Jejunum (tissue), 1 donor: ENCODE results near the genes H2AC18, H3C15, H2AC21 and OTUD7B.

DNA sequence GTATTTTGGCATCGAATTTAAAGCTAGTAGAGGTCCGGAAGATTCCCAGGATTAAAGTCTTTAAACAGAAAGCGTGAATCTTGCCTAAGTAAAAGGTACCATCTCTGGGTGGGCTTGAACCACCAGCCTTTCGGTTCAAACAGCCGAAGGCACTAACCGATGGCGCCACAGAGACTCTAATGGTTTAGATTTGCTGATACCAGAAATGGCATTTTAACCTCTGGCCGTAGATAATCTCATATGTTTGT, 27.5 kb upstream of the HJV start:
- PRO-cap: no peak

DNA sequence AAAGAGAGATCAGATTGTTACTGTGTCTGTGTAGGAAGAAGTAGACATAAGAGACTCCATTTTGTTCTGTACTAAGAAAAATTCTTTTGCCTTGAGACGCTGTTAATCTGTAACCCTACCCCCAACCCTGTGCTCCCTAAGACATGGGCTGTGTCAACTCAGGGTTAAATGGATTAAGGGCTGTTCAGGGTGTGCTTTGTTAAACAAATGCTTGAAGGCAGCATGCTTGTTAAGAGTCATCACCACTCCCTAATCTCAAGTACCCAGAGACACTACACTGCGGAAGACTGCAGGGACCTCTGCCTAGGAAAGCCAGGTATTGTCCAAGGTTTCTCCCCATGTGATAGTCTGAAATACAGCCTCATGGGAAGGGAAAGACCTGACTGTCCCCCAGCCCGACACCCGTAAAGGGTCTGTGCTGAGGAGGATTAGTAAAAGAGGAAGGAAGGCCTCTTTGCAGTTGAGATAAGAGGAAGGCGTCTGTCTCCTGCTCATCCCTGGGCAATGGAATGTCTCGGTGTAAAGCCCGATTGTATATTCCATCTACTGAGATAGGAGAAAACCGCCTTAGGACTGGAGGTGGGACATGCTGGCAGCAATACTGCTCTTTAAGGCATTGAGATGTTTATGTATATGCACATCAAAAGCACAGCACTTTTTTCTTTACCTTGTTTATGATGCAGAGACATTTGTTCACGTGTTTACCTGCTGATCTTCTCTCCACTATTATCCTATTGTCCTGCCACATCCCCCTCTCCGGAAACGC, 10.4 kb downstream of the NBPF12 start:
- PRO-cap: no peak

GRCh38 chr1:147269779-147270091, 27.3 kb downstream of the CHD1L start:
- PRO-cap: no peak

DNA sequence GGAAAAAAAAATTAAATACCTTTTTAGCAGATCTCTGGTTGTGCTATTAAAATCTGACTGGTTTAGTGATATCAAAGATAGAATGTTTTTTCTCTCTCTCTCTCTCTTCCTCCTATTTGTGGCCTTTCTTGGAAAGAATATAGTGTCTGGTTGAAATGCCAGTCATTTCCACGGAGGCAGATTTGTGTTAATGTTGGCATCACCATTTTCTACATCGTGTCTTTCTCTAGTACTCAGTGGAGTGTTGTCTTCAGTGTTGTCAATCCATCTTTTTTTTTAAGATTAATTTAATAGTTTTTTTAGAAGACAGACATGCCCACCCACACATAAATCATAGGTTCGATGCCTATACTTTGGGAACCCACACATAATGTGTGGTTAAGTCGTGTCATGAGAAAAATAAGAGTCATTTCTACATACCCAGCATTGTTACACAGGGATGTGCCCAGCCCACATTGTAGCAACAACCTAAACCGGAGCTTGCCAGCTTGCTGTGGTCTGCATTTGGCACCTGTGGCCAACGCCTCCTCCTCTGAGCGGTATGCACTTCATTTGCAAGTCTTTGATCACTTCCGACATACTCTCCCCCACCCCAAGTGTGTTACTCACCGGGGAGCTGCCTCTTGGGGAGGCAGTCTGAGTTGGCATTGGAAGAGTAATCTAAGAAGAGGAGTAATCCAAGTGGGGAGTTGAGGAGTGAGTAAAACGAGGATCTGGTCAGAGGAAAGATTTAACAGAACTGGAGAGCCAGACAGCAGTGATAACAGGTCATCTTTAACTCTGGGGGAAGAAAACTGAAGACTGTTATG, 3.6 kb downstream of the BCL9 start:
- PRO-cap: no peak

- PRO-cap: no peak
Measured at GRCh38 chr1:147640764-147641224, 29.5 kb downstream of the ACP6 start.

DNA sequence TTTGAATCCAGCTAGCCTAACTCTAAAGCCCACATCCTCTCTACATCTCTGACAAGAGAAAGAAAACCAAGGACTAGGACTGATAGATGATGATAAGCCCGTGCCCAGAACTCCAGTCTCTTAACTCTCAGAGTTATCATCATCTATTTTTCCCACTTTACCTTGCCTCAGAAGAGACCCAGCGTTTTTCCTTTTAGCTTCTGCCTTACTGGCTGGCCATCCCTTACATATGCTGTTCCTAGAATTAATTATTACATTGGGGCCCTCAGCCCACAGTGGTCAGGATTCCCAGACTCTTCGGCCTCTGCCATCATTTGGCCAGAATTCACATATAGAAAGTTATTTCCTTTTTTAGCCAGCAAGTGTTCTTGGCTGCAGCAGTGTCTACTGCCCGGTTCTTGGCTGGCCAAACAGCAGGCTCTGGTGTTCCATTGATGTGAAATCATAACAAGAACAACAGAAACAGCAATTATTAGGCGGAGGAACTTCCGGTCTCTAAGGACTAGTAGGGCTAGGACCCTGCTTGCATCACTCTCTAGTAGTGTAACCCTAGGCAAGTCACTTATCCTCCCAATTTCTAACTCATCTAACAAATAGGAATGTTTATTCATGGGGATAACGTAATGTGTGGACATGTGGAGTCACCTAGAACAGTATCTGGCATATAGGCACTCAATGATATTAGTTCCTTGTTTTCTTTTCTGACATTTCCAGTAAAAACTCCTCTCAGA, 8.6 kb upstream of the GJA5 start:
- PRO-cap: no peak

- PRO-cap: no peak
Measured at GRCh38 chr1:147780831-147781719, 20.7 kb upstream of the GJA5 start.

- PRO-cap: no peak
Measured at GRCh38 chr1:148038319-148039127, 110.3 kb downstream of the GPR89B start.

- PRO-cap: bidirectional peak, plus-strand start at chr1:148263476, minus-strand start at chr1:148263193
Measured at GRCh38 chr1:148262887-148263379, 110.9 kb upstream of the NBPF11 start.

GRCh38 chr1:148534521-148535282, 51.6 kb upstream of the PPIAL4G start:
- PRO-cap: no peak

DNA sequence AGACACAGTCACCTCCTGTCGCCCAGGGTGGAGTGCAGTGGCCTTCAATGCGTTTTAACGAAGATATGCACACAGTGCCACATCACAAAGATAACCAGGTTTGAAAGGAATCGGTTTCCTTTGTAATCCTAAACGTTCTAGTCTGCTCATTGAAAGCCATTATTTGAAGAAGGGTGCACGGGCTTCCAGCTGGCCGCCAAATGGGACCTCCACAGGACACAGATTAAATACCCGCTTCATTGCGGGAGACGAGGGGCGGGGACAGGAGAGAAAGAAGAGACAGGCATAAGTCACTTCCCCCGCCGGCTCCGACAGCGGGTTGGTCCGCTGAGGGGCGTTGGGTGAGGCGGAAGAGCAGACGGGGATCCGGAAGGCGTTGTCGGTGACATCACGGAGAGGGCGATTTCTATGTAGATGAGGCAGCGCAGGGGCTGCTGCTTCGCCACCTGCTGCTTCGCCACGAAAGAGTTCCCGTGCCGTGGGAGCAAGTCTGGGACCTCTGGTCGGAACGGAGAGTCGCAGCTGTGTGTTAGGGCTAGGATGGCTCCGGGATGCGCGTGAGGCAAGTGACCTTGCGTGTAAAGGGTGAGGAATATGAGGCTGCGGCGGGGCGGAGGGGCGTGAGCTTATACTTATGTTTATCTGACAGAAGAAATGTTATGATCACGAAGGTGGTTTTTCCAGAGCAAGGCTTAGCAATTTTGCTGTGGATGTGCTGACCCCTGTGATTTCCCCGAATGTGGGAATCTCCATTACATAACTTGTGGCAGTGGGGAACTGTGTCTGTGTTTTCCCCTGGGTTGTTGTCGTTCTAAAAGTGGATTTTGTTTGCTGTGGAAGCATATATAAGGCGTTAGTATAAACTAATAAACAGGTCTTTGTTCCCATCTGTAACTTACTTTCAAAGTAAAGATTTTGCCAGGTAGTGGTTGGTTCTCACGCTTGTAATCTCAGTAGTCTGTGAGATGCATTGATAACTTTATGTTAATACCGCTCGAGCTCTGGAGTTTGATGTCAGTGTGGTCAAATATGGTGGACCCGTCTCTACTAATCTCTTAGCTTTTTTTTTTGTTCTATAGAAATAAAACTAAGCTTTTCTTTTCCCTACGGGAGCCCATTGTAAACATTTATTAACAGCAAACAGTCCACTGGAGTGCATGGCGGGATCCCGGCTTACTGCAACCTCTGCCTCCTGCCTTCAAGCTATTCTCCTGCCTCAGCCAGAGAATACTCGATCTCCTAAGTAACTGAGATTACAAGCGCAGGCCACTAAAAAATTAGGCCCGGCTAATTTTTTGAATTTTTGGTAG, 52.9 kb downstream of the PPIAL4C start:
- PRO-cap: bidirectional peak, plus-strand start at position 487 of the sequence, minus-strand start at position 313 of the sequence

GRCh38 chr1:149665517-149665930, 81.9 kb downstream of the PPIAL4C start:
- PRO-cap: no peak

- PRO-cap: unidirectional peak, minus-strand start at chr1:149708735
Measured at GRCh38 chr1:149708305-149708967, 74.1 kb upstream of the FCGR1A start.

DNA sequence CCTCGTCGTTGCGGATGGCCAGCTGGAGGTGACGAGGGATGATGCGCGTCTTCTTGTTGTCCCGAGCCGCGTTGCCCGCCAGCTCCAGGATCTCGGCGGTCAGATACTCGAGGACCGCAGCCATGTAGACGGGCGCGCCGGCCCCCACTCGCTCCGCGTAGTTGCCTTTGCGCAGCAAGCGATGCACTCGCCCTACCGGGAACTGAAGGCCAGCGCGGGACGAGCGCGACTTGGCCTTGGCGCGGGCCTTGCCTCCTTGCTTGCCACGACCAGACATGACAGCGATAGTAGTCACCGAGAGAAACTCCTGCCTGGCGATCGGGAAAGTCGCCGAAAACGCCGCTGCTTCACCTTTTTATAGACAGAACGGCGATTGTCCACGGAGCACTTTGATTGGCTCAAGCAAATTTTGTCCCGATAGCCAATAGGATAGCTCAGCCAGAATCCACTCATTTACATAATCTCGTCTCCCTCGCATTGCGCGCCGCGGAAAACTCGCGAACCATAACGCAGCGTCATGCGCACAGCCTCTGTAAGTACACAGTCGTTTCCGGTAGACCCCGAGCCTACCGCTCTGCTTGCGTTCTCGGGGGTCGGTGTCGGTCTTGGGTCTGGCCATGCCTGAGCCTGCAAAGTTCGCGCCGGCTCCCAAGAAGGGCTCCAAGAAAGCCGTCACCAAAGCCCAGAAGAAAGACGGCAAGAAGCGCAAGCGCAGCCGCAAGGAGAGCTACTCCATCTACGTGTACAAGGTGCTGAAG, at the start of gene H2AC18:
TSS of gene H2AC18 (minus strand) at position 329 of the 758 bp plus-strand sequence.
- PRO-cap: no peak

- PRO-cap: no peak
Measured at GRCh38 chr1:149852273-149852776, at the start of gene H3C15. H3C15 (plus strand) TSS chr1:149852608.

DNA sequence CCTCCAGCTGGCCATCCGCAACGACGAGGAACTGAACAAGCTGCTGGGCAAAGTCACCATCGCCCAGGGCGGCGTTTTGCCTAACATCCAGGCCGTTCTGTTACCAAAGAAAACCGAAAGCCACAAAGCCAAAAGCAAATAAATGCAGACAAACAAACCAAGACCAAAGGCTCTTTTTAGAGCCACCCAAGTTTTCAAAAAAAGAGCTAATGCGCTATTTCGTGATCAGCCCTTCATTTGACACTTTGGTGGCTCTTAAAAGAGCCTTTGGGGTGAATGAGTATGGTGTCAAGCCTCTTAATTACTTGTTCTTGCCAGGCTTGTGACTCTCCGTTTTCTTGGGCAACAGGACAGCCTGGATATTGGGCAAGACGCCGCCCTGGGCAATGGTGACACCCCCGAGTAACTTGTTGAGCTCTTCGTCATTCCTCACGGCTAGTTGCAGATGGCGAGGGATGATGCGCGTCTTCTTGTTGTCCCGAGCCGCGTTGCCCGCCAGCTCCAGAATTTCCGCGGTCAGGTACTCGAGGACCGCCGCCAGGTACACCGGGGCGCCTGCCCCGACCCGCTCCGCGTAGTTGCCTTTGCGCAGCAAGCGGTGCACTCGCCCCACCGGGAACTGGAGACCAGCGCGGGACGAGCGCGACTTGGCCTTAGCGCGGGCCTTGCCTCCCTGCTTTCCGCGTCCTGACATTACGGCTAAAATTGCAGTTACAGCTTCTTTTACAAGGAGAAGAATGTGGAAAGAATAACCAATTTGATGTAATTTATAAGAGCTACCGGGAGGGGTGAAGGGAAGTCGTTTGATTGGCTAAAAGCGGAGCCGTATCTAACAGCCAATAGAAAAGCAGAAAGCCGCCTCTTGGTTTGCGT, at the start of gene H2AC21:
TSS of gene H2AC21 (minus strand) at position 743 of the 873 bp plus-strand sequence.
- PRO-cap: bidirectional peak, plus-strand start outside the sequence, minus-strand start at position 621 of the sequence

DNA sequence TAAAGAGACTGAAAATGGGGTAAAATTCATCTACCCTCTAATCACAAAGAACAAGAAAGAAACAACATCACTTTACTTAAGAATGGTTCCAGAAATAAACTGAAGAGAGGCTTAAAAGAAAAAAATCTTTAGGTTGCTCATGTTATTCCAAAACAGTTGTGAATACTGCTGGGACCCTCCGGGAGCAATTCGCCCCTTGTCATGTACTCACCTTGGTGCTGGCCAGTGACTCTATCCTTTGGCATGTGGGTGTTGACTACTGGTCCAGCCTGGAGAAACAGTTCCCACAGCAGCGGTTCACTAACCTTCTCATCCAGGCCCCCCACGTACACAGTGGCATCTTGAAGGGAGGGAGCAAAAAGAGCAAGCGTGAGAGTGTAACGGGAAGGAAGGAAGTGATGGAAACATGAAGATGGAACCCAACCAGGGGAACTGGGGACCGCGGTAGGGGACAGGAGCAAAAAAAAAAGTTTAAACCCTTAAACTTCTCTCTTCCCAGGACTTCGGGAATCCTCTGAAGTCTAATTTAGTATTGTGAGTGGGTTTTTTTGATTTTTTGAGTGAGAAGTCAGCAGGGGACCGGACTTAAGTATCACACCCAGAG, 546 bp downstream of the SF3B4 start:
- PRO-cap: no peak

DNA sequence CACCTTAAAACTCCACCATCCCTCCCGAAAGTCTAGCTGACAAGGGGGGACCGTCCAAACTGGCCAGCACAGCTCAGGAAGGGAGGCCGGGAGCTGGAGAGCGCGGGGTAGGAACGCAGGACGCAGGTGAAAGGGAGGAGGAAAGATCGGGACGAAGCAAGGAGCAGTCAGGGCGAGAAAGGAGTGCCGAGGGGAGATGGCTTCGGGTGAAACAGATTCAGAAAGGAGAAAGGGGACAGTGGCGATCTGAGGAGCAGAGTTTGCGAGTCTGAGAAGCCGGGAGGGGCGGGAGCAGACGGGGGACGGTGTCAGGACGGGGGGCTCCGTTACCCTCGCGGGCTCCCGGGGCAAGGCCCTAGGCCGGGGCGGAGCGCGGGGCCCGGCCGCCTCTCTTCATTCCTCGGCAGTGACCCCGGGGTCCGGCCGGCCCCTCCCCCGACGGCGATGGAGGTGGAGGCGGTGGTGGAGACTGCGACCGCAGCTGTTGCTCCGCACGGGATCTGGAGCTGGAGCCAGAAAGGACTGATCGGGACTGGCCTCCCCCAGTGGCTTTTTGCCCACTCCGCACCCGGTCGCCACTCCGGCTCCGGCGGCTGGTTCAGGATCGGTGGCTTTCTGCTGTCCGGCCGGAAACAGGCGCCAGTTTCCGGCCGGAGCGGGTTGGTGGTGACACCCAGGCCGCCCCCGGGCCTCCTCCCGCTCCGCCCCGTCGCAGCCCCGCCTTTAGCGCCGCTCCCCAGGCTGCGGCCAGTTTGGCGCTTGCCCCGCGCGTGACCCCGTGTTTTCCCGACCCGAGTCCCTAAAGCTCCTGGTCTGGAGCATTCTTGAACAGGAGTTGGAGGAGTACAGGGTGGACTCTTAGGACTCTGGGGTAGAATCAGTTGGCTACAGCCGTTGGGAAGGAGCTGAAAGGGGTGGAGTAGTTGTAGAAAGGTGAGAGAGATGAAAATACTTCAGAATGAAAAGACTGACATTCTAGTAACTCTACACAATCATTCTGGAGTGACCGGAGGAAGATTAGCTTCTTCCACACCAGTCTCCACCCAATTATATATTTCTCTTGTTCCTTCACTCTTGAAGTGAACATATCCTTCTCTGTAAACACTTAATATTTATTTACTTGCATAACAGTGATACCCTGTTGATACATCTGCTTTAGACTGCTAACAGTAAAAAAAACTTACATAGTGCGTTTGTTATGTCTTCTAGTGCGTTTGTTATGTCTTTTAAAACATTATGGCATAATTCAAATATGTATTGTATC, at the start of gene OTUD7B:
TSS of gene OTUD7B (minus strand) at position 609 of the 1,264 bp plus-strand sequence.
- PRO-cap: bidirectional peak, plus-strand start at position 750 of the sequence, minus-strand start at position 588 of the sequence

- PRO-cap: no peak
Measured at GRCh38 chr1:150157943-150158297, 8.2 kb downstream of the PLEKHO1 start.

GRCh38 chr1:150158837-150160148, 9.6 kb downstream of the PLEKHO1 start:
- PRO-cap: no peak